RPMI7951 (cell line): ENCODE measurements around a stretch of chr14.

- RAMPAGE, long total RNA, result no peak
Measured at GRCh38 chr14:101408305-101408636, 353.2 kb upstream of the PPP2R5C start.

DNA sequence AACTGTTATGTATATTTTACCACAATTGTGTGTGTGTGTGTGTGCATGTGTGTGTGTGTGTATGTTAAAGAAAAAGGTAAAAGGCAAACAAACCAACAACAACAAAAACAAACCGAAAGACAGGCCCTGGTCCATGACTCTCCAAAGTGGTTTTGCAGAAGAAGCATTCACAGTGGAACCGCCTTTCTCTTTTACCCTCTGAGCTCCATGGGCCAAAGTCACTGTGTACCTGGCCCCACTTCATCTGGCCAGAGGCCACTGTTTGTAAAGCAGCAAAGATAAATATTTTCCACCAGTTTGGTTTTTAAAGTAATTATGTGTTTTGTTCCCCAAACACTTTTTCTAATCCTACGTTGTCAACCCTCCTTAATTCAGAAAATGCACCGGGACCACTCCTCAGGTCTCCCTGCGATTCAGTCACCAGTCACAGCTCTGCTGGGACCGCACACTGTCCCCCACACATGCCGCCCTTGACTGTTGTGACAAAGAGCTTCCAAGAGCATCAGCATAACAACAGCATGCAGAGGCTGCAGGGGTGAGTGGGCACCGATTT, 265.7 kb upstream of the PPP2R5C start:
- RAMPAGE, long total RNA, result no peak

DNA sequence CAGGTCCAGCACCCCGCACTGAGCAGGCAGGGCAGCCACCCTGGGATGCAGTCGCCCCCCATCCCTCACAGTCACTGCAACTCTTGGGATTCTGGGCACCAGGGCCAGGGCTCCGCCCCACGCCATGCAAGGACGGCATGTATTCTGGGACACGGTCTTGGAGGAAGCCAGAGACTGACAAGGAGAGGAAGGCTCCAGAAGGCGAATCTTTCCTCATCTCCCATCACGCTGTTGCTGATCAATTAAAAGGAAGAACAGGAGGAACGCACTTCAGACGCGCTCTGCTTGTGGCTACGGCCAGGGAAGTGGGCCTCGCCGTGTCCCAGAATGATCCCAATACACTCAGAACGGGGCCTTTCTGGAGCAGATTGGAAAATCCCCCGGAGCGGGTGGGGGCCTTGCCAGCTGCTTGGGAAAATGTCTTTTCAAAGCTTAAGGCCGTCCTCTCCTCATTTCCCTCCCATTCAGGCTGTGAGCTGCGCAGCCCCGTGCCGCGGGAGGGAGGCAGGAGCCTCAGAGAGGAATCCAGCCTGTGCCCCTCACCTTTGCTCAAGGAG, 254.4 kb upstream of the PPP2R5C start:
- RAMPAGE, long total RNA, result no peak

GRCh38 chr14:101558848-101559443, 202.6 kb upstream of the PPP2R5C start:
- RAMPAGE, long total RNA, result no peak

- RAMPAGE, long total RNA, result no peak
Measured at GRCh38 chr14:101588782-101589325, 172.7 kb upstream of the PPP2R5C start.

GRCh38 chr14:101599168-101599367, 162.4 kb upstream of the PPP2R5C start:
- RAMPAGE, long total RNA, result no peak

- RAMPAGE, long total RNA, result no peak
Measured at GRCh38 chr14:101717265-101717860, 44.1 kb upstream of the PPP2R5C start.

GRCh38 chr14:101792037-101792573, 30.6 kb downstream of the PPP2R5C start:
- RAMPAGE, long total RNA, result no peak

DNA sequence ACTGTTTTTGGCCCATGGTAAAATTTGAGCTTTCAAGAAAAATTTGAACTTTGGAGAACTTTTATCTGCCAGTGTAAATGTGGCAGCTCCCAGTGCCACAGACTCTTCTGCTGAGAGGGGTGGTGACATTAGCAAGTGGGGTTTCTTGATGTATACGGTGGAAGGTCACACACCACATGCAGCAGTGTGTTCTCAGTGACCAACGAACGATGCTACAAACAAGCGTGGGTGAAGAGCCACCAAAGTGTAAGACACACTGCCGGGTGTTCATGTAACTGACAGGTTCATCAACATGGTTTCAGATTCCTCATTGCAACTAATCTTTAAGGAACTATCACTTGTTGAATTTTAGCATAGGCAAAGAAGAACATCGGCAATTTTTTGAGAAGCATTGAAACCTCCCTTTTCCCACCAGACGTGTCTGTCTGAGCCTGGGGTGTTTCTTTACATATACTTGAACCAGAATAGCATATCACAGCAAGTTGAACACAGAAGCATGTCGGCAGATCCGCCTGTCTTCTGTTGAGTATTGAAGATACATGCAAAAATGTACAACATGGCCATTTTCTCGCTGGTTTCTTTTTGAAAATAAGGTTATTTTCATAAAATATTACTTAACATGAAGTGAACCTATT, 58.8 kb downstream of the PPP2R5C start:
- RAMPAGE, long total RNA, result no peak

GRCh38 chr14:101825494-101826371, 64.2 kb downstream of the PPP2R5C start:
- RAMPAGE, long total RNA, result no peak

GRCh38 chr14:101851700-101852219, 90.3 kb downstream of the PPP2R5C start:
- RAMPAGE, long total RNA, result no peak

- RAMPAGE, long total RNA, result no peak
Measured at GRCh38 chr14:101875692-101876424, 88.5 kb upstream of the DYNC1H1 start.

DNA sequence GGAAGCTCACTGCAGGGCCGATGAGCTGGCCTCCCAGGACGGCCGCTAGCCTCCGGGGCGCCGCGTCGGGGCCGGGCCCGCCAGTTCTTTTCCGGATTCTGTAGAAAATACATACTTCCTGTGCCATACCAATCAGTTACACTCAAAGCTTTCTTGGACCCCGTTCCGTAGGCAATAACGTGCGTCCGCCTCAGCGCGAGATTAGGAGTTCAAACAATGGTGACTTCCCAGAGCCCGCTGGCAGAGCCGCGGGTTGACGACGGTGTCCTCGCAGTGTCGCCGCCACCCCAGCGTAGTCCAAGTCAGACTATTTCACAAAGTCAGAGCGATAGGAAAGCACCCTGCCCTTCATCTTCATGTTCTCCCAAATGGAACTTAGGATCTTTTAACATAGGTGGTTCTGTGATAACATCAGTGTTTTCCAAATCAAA, 39.1 kb upstream of the DYNC1H1 start:
- RAMPAGE, long total RNA, result no peak

DNA sequence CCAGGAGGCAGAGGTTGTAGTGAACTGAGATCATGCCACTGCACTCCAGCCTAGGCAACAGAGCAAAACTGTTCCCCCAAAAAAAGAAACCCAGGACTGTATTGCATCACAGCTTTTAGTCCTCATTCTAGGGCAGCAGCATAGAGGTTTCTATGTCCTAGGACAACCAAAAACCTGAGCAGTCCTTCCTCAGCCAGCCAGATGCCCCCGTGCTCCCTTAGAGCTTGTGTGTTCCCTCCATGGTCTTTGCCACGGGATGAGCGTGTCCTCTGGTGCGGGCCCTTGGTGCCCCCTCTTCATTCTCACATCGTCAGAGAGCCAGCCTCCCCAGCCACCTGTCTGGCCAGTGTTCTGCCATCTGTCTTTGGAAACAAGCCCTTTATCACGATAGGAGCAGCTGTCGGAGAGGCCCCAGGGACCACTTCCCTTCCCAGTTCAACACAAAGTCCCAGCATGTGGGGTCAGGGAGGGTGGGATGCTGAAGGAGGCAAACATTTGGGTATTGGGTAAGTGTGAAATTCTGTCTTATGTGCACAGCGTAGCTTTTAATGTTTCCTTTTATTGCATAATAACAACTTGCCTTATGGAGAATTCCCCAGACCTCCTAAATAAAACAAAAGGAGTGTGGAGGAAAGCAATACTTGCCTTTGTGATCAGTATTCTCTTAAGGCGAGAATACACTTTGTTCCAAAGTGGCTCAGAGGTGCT, 44.5 kb downstream of the DYNC1H1 start:
- RAMPAGE, long total RNA, result no peak

DNA sequence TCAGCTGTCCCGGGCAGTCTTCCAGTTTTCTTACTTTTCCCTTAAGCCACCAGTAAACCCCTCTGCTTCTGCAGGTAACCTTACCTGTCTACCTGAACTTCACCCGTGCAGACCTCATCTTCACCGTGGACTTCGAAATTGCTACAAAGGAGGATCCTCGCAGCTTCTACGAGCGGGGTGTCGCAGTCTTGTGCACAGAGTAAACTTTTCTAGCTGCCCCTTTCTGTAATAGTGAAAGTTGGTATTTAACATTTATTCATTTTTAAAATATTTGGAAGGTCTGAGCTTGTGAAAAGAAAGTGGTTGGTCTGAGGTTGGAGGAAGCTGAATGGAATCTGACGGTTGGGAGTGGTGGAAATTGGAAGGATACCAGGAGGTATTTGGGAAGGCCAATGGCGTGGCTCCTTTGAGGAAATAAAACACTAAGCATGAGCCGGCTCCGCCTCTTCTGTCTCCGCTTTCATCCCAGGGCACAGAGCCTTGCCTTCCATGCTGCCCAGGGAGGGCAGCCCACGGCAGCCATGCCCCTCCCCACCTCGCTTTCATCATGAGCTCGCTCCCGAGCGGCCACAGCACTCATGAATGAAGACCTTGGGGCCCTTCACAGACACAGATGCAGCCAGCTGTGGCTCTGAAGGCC, 36.4 kb downstream of the HSP90AA1 start:
- RAMPAGE, long total RNA, result no peak

- RAMPAGE, long total RNA, result no peak
Measured at GRCh38 chr14:102063050-102063507, 23.8 kb downstream of the HSP90AA1 start.

DNA sequence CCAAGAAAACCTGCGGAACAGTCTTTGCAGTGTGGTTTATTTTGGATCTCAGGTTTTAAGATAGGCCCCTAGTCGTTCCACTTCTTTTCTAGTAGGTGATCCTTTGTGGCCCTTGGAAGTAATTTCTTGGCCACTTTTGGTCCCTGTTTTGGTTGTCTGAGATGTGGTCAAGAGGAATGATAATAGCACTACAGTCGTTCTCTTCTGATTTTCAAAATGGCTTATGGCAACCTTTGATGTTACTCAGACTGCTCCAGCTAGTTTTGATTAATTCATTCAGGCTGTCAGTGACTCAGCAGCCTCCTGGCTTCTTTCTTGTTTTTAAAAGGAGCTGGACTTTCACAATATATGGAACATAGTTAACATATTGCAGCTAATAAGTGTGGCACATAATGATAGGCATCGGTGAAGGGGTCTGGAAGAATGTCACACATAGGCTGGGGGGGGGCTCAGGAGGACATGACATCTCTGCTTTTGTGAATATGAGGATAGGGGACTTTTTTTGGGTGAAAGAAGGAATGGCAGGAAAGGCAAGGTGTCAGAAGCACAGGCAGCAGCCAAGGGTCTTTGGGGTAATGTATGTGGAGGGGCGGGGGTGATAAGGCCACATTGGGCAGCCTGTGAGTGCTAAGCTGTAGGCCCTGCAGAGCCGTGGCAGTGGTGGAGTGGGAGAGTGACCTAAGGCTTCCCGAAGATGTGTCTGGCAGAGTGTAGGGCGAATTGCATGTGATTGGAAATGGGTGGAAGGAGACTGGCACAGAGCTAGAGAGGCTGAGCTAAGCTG, 47.5 kb downstream of the WDR20 start:
- RAMPAGE, long total RNA, result no peak

DNA sequence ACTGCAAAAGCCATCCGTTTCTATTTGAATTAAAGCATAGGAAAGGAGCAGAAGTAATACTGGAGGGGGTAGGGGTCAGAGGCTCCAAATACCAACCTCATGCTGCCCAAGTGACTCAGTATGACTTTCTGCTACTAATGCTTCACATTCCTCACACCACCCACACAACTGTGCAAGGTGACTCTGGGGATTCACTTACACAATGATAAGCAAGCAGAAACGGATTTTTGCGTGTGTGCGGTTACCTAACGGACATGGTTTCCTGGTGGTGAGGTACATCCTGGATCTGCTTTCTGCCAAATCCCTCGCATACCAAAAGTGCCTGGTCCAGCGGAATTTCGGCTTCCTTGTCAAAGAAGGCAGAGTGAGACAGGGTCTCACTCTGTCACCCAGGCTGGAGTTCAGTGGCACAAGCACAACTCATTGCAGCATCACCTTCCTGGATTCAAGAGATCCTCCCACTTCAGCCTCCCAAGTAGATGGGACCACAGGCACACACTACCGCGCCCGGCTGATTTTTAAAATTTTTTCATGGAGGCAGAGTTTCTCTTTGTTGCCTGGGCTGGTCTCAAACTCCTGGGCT, 25.0 kb downstream of the MOK start:
- RAMPAGE, long total RNA, result no peak

DNA sequence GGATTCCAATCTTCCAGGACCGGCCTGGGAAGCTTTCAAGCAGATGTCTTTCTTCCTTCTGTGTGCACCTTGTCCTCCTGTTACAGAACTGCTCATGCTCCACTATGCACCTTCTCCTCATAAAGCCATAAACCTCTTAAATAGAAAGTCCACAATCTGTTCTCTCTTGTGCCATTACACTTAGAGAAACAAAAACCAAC, 12.5 kb downstream of the MOK start:
- RAMPAGE, long total RNA, result no peak

GRCh38 chr14:102326521-102326984, 7.0 kb downstream of the ZNF839 start:
- RAMPAGE, long total RNA, result no peak